HL-60 (cell line): Measurements from ENCODE around the genes TMEM106C and OR5BS1P.

- RRBS, result 86% methylated on average over 4 of the region's 14 CpGs
These were observed 16.7 kb downstream of the SLC48A1 start for GRCh38 chr12:47789672-47790235.

GRCh38 chr12:47801960-47802817 is 17.5 kb downstream of the HDAC7 start:
- RRBS, result no CpG with 5 or more reads among the region's 16 CpGs

DNA sequence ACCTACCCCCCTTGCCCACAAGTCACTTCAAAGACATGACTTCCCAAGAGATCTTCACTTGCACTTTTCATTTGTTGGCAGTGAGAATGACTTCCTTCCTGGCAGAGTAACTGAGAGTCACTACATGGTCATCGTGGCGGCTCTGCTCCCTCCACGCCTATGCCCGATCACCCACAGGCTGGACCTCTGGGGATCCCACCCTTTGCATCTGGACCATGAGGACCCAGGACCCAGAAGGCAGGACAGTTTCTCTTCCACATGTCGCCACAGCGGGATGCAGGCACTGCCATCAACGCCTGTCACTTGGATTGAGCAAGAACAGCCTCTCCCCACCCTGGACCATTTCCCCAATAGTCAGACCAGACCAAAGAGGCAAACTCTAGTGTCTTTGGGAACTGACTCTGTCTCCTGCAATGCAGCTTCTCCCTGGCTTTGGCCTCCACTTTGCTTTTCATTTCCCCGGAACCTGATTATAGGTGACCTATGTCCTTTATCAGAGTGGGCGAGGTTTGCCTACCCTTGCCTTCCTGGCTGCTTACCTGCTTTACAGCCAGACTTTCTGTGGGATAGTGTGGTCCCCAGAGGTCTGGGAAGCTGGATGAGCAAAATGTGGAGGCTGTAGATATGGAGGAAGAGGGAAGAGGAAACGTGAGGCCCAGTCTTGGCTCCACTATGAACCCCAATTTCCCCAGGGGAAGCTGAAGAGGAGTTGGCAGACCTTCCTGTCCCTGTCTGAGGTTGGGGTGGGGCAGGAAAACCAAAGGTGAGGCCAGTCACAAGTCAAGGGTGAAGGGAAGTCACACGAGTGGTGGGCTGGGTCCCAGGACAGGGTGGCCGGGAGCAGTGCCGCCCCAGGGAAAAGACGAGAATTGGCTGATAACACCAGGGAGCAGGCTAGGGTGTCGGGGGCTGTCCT is 3.4 kb downstream of the VDR start:
- RRBS, result no CpG with 5 or more reads among the region's 15 CpGs

- RRBS, result no CpG with 5 or more reads among the region's 3 CpGs
These were observed 3.4 kb upstream of the VDR start for GRCh38 chr12:47908197-47908647.

- RRBS, result no CpG with 5 or more reads among the region's 31 CpGs
These were observed 13.7 kb upstream of the TMEM106C start for GRCh38 chr12:47949477-47950310.

DNA sequence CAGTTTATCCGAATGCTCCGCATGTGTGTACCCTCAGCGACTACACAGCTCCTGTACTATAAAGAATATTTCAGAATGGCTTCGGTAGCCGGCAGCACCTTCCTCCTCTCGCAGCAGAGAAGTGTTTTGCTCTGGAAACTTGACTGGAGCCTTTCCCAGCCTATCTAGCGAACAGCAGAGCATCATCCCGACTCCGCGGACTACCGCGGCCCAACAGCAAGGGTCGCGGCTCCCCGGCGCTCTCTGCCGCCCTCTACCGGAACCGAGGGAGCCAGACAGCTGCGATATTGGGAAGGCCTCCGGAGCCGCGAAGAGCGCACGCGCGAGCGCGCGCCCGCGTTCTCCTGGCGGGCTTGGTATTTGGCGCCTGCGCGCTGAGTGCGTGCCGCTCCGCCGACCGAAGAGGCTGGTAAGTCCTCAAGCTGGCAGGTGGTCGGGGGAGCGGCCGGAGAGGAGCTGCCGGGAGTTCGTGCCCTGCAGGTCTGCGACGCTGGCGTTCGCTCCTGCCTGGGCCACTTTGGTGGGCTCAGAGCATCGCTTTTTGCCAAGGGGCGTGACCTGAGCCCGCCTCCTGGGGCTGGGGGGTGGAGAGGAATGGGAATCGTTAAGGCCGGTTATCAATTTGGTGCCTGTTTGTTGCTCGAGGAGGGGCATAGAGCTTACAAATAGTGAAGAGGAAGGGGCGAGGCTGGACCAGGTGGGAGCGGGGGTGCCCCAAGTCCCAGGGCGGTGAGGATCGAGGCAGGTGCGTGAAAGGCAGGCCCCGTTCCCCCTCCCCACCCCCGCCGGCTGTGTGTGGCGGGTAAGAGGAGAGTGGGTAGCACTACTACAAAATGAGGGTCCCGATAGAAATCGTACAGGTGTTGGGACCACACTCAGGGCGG is at the start of gene TMEM106C:
TSS of gene TMEM106C (plus strand) at position 372 of the 884 bp plus-strand sequence.
- RRBS, result 20% methylated on average over 4 of the region's 68 CpGs

- RRBS, result no CpG with 5 or more reads among the region's 3 CpGs
These were observed 2.2 kb downstream of the TMEM106C start for GRCh38 chr12:47965575-47966015.

DNA sequence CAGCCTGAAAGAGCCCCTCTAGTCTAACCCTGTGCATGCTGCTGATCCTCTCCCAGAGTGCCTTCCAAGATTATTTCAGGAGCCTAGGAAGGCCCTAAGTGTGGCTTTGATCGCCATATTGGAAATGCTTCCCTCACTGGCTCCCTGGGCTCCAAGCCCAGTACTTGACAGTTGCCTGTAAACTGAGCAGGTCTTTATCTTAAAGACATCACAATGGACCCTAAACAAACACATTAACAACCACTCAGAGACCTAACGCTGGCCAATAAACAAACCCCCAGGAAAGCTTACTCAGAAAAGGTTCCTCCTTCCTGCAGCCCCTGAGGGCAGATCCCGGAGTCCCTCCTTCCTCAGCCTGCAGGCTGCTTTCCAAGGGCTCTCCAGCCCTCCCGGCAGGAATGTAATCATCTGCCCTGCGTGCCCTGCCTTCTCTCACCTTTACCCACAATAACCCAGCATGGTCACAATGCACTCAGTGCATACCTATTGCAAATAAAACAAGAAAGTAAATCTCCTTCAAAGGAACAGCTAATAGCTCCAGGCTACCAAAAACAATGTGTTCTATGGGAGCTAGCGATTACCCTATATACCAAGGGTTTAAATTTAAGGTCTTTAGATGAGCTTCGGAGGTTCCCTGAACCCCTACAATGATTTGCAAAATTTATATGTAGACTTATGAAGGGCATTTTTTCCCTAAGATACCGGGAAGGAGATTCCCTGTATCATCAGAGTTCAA is 17.6 kb upstream of the COL2A1 start:
- RRBS, result 88% methylated on average over 2 of the region's 8 CpGs

DNA sequence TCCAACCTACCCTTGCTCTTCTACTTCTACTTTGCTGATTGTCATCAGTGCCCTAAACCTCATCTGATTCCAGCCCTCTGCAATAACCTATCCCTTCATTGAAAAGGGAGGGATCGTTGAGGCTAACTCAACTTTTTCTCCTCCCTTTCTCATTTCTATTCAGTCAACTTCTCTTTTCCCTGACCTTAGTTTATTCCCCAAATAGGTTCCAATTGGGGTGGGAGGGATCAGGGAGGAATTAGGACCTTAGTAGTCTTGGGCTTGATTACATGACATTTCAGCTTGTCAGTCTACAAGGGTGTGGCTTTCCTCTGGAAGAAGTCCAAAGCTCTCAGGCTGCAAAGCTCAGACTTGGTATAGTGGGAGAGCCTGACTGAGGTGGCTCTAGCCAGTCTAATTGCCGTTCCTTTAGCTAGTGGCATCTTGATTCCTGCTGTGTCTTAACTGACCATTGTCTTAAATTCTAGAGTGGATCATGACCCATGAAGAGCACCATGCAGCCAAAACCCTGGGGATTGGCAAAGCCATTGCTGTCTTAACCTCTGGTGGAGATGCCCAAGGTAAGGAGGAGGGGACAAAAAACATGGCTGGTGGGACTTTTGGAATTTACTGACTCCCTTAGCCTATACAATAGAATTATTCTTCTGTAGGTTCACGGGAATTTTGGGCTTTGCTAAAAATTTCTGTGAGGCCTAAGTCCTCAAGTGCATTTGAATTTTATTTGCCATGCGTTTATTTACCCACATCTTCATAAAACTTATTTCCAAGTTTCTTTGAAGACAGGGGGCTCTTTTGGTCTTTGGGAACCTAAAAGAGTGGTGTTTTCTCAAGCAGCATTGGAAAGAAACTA is 3.4 kb downstream of the PFKM start:
- RRBS, result no CpG with 5 or more reads among the region's 4 CpGs

DNA sequence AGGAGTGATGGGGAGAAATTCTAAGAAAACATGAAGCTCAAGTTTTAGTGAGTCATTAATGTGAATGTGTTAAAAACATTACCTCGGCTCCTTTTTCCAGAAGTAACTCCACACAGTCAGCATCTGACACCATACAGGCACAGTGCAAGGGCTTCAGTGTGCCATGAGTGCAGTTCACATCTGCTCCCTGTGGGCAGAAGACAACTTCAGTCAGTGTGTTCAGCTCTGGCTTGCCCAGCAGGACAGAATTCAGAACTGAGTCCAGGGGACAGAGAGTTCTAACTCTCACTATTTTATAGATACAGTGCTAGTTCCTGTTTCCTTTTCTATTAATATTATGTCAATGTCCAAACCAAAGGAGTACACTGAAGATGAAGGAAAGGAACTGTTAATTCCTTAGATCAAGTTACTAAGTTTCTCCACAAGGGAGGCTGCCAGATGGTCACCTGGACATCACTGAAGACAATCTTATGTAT is 6.2 kb downstream of the ASB8 start:
- RRBS, result no CpG with 5 or more reads among the region's 1 CpG

GRCh38 chr12:48559467-48560113 is at the start of gene OR5BS1P:
TSS of gene OR5BS1P (plus strand) at chr12:48559882.
- RRBS, result no CpG with 5 or more reads among the region's 2 CpGs

DNA sequence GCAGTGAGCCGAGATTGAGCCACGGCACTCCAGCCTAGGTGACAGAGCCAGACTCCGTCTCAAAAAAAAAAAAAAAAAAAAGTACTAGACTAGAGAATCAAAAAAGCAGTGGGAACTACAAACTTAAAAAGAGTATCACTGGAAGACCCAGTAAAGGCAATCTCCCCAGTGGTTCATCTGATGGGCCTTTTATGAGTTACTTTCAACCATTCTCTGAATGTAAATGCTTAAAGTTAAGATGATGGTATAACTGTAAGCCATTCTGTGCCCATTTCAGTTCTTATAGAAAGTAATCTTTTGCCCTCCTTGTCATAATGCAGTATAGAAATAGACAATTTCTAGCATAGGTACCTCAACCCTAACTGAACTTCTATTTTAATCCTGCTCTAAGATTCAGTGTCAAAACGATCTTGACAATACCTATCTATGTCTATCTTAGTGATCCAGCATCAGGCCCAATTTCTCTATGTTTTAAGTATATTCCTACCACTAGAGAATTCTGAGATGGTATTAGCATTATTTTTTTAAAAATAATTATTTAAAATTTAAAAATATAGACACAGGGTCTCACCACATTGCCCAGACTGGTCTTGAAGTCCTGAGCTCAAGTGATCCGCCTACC is 29.5 kb downstream of the KANSL2 start:
- RRBS, result no CpG with 5 or more reads among the region's 5 CpGs

DNA sequence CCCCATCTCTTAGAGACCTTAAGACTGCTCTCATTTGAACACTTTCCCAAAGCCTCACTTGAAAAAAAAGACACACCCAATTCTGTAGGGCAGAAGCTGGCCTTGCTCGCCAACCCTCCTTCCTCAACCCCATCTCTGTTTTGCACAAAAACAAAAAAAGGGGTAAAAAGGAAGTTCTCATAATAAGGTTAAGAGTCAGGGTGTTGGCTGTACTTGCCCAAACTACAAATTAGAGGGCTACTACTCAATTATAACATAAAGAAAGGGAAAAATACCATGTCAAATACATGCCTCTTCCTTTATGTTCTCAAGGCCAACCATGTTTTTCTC is 9.9 kb upstream of the KANSL2 start:
- RRBS, result no CpG with 5 or more reads among the region's 1 CpG

- RRBS, result 76% methylated on average over 3 of the region's 13 CpGs
These were observed 17.3 kb downstream of the ADCY6 start for GRCh38 chr12:48771456-48772213.

DNA sequence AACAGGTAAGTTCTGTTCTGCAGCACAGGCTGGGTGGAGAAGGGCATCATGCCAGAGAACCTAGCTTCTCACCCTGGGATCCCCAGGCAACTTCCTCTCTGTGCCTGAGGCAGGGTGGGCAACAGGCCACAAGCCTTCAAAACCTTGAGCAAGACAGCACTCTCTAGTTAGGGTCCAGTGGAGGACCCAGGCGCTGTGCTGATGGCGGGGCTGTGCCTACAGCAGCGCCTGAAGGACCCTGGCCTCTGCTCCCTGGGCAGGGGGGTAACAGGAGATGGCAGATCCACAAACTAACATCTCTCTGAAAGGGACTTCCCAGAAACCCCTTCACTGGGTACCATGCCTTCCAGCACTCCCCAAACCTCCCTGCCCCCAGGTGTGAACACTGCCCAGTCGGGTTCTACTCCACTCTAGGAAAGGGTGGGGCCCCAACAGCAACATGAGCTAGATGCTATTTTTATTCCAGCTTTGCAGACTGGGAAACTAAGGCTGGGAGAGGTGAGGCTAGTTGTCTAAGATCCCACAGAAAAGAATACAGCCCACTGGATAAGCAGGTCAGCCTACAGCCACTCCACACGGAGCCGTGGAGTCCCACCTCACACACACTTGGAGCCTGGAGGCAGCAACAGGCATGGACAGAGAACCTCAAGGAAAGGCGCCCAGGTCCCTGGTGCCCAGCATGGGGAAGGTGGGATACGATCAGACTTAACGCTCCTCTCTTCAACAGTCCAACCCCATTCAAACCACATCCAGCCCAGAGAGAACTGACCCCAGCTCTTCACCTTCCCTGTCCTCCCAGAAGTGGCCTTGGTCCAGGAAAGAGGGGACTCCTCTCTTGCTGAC is 7.4 kb downstream of the ADCY6 start:
- RRBS, result no CpG with 5 or more reads among the region's 9 CpGs

- RRBS, result no CpG with 5 or more reads among the region's 19 CpGs
These were observed 16.4 kb upstream of the RND1 start for GRCh38 chr12:48881703-48882888.

GRCh38 chr12:48938549-48939378 is 13.5 kb upstream of the FKBP11 start:
- RRBS, result no CpG with 5 or more reads among the region's 12 CpGs

GRCh38 chr12:49037290-49038335 is 19.0 kb upstream of the PRKAG1 start:
- RRBS, result no CpG with 5 or more reads among the region's 15 CpGs